HT1080 (cell line): ENCODE results near the gene RASSF1.

RAMPAGE:
- cytosol, long total RNA: no peak
- long total RNA: no peak
- nucleus, long total RNA: no peak
Observed at GRCh38 chr3:50287214-50287627, 5.0 kb downstream of the IFRD2 start.

RAMPAGE:
- cytosol, long total RNA: no peak
- long total RNA: no peak
- nucleus, long total RNA: no peak
Observed at GRCh38 chr3:50300295-50300978, 1.2 kb upstream of the HYAL3 start.

DNA sequence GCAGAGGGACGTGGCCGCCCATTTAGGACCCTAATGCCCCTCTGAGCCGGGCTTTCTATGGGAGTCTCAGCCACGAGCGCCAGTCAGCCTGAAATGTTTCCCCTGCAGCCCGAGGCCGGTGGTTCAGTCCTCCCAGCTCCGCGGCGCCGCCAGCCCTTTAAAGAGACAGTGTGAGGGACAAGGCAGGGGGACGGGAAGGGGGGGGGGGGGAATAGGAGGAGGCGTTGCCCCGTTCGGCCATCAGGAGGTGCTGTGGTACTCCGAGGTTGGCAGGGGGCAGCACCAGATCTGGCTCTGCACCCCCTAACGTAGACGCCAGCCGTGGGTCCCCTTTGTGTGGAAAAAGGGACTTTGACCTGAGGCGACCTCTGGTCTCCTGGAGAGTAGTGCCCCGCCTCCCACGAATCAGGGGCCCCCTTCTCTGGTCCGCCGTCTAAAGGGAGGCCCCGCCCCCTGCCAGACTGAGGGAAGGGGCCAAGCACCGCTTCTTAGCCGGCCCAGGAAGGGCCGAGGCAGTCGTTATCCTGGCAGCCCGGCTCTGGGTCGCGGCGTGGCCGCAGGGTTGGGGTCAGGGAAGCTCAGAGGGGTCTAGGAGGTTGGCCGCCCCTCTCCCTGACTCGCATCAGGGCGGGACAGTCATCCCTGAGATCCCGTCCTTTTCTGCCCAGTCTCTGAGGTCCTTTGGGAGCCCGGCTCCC is 777 bp downstream of the HYAL2 start:
RAMPAGE:
- cytosol, long total RNA: no peak
- long total RNA: no peak
- nucleus, long total RNA: no peak

GRCh38 chr3:50340532-50341525 is at the start of gene RASSF1:
TSS of gene RASSF1 (minus strand) at chr3:50340836.
RAMPAGE:
- cytosol, long total RNA: no peak
- long total RNA: no peak
- nucleus, long total RNA: no peak

RAMPAGE:
- cytosol, long total RNA: no peak
- long total RNA: no peak
- nucleus, long total RNA: no peak
Observed at GRCh38 chr3:50449991-50451295, 53.0 kb downstream of the CACNA2D2 start.

DNA sequence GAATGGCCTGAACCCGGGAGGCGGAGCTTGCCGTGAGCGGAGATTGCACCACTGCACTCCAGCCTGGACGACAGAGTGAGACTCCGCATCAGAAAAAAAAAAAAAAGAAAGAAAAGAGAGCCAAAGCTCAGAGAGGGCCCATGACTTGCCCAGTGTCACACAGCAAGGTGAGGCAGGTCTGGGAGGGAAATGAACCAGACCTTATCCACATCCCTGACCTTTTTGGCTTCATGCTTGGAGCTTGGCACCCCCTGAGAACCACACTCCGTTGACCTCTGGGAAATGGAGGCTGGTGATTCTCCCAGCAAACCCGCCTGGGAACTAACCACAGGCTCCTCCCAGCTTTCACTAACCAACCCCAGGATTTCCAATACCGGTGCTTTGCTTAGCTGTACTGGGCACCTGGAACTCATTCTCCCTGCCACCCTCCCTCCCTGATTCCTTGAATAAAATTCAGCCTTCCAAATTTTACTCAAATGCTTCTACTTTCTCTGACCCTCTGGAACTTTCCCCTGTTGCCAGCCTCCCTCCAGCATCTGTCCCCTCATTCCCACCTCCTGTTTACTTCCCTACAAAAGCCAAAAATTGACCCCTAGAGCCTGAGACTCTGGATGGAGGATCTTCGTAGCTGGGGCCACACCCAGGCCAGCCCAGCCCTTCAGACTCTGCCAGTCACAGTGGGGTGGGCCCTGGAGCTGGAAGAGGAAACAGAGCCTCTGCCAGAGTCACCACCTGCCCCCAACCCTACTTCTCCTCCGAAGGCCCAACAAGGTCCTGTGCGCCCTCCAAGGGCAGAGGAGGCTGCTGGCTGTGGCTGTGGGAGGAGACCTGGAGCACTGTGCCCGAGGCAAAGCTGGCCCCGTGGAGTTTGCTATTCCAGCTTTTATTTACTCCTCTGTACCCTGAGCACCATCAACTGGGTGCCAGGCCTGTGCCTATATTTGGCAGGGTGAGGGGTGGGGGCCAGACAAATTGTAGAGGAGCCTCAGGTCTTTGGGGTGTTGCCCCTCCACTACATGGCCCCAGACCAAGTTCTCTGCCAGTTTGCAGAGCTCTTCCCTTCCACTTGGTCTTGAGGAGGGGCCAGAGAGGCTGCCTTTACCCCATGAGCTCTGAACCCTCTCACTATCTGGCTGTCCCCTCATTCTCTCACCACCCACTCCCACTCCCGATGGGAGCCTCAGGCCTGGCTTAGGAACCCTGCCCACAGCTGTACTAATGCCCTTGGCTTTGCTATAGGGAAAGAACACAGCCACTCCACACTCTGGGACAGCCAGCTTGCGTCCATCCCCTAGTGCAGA is 19.1 kb downstream of the CISH start:
RAMPAGE:
- cytosol, long total RNA: no peak
- long total RNA: no peak
- nucleus, long total RNA: no peak

RAMPAGE:
- cytosol, long total RNA: no peak
- long total RNA: no peak
- nucleus, long total RNA: no peak
Observed at GRCh38 chr3:50609559-50610057, 2.0 kb downstream of the CISH start.

GRCh38 chr3:50620365-50621279 is 3.7 kb downstream of the MAPKAPK3 start:
RAMPAGE:
- cytosol, long total RNA: no peak
- long total RNA: no peak
- nucleus, long total RNA: no peak

DNA sequence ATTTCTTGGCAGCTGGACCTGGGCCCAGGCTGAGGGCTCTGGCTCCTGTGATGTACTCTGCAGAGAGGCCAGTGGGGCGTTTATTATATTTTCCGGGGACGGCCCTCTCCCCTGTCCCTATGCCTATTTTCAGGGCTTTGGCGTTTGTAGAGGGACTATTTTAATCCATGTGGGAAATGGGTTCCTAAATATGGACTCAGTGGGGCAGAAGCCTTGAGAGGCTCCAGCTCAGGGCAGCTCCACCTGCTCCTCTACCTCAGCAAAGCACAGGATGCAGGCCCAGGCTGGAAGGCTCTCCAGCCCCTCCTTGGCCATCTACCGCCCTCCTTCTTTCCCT is 19.9 kb downstream of the MAPKAPK3 start:
RAMPAGE:
- cytosol, long total RNA: no peak
- long total RNA: no peak
- nucleus, long total RNA: no peak

DNA sequence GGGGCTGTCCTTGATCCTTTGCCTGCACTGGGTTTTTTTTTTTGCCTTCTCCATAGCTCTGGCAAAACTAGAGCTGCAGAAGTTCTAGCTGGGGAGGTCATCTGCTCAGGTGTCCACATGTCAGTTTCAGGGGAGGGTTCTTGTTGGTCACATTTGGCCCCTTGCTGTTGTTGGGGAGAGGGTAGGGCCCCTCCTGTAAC is 23.6 kb upstream of the DOCK3 start:
RAMPAGE:
- cytosol, long total RNA: no peak
- long total RNA: no peak
- nucleus, long total RNA: no peak

RAMPAGE:
- cytosol, long total RNA: no peak
- long total RNA: no peak
- nucleus, long total RNA: no peak
Observed at GRCh38 chr3:50806788-50807515, 132.2 kb downstream of the DOCK3 start.

DNA sequence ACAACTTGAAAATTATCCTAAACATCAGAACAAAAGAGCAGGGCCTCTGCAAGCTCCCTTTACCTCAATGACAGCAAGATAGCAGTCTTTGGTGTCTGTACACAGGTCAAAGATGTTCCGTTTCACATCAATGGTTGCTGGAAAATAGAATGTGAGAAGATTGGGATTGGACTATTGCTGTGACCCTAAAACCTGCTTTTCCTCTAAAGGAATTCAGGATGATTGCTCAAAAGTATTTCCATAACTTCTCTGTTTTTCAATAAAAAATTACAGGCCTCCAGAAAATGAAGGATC is 21.8 kb downstream of the RBM15B start:
RAMPAGE:
- cytosol, long total RNA: no peak
- long total RNA: no peak
- nucleus, long total RNA: no peak

DNA sequence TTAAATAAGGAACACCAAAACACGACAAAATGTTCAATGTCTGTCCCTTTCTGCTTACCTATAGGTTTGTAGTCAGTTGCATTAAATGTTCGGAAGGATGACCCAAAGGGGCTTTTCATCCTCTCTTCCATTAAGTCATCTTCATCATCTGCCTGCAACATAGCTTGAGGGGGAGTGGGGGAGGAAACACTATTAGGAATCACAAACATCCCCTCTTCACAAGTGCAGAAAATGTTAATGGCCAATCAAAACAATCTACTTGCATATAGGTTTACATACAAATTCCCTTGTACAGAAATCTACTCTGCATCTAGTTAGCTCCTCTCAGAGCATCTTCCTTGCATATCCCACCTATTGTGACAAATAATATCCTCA is 22.1 kb downstream of the RBM15B start:
RAMPAGE:
- cytosol, long total RNA: no peak
- long total RNA: no peak
- nucleus, long total RNA: no peak

RAMPAGE:
- cytosol, long total RNA: no peak
- long total RNA: no peak
- nucleus, long total RNA: no peak
Observed at GRCh38 chr3:51413739-51414237, 22.7 kb downstream of the RBM15B start.

GRCh38 chr3:51414542-51414921 is 23.4 kb downstream of the RBM15B start:
RAMPAGE:
- cytosol, long total RNA: no peak
- long total RNA: no peak
- nucleus, long total RNA: no peak

RAMPAGE:
- cytosol, long total RNA: no peak
- long total RNA: no peak
- nucleus, long total RNA: no peak
Observed at GRCh38 chr3:51537820-51538419, 599 bp upstream of the RAD54L2 start.

GRCh38 chr3:51630505-51631048 is 40.5 kb upstream of the TEX264 start:
RAMPAGE:
- cytosol, long total RNA: no peak
- long total RNA: no peak
- nucleus, long total RNA: no peak

DNA sequence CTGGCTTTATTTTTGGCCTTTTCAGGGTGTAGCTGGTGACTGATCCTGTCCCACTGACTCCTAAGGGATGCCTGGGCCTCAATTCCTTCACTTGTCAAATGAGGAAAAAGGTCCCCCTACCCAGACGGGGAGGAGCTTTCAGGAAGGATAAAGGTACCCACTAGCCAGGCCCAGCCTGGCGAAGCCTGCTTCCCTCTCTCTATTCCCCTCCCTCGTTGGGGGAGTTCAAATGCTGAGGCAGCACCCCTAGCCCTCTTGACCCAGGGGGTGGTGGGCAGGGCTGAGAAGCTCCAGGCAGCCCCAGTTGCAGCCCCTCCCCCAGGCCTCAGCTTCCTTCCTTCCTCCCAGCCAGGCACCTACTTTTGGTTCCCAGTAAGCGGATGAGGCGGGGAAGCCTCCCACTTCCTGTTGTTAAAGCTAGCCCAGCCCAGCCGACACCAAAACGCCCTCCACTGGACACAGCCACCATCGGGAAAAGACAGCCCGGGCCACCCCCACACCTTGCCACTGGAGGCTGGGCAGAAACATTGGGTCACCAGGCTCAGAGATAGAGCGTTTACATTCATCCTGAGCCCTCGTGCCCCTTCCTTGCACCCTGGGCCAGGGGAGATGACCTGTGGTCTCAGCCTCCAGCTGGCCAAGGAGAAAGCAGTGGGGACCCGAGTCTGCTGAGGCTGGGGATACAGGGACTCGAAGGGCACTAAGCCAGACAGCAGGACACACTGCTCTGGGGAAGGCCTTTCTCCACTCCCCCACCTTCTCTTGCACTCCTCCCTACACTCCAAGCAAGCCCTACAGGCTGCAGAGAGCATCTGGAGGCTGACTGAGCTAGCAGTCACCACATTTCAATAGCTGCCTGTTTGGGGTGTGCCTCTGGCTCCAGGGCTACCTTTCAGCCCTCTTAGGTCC is 3.5 kb downstream of the DUSP7 start:
RAMPAGE:
- cytosol, long total RNA: no peak
- long total RNA: no peak
- nucleus, long total RNA: no peak

DNA sequence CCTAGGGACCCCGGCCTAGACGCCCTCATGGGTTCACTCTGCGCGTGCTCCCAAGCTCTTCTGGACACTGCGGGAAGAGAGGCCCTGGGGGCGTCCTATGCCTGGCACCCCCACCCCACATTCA is 276 bp upstream of the DUSP7 start:
RAMPAGE:
- cytosol, long total RNA: no peak
- long total RNA: no peak
- nucleus, long total RNA: no peak

RAMPAGE:
- cytosol, long total RNA: no peak
- long total RNA: no peak
- nucleus, long total RNA: no peak
Observed at GRCh38 chr3:52153283-52154058, 752 bp downstream of the POC1A start.